Left lung (tissue), 1 donor: ENCODE results near the gene C11orf24.

- PRO-cap: bidirectional peak, plus-strand start at chr11:68272139, minus-strand start at chr11:68272000
Measured at GRCh38 chr11:68271786-68272832, at the start of gene C11orf24. C11orf24 (minus strand) TSS chr11:68271973.

- PRO-cap: no peak
Measured at GRCh38 chr11:68349453-68349925, 37.1 kb downstream of the LRP5 start.

- PRO-cap: no peak
Measured at GRCh38 chr11:68365195-68365921, 53.0 kb downstream of the LRP5 start.

DNA sequence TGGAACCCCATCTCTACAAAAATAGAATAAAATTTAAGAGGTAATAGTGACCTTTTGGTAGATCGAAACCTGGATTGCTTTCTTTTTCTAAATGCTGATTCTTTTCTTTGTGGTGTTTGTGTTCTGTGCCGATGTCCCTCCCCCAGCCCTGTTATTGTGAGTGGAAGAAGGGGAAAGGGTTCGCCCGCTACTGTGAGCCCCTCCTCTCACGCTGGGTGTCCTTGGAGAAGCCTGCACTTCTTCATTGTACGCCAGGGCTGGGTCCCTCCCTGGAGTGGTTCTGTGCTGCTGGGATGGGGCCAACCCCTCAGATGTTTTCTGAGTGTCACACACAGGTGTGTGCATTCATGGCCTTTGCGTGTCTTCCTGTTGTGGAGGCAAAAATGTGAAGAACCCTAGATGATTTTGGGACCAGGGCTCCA lies 59.7 kb upstream of the PPP6R3 start:
- PRO-cap: no peak

- PRO-cap: no peak
Measured at GRCh38 chr11:68565128-68565580, 104.6 kb downstream of the PPP6R3 start.

GRCh38 chr11:68581456-68581809 lies 102.9 kb upstream of the GAL start:
- PRO-cap: no peak

- PRO-cap: no peak
Measured at GRCh38 chr11:68616536-68617287, 67.6 kb upstream of the GAL start.

DNA sequence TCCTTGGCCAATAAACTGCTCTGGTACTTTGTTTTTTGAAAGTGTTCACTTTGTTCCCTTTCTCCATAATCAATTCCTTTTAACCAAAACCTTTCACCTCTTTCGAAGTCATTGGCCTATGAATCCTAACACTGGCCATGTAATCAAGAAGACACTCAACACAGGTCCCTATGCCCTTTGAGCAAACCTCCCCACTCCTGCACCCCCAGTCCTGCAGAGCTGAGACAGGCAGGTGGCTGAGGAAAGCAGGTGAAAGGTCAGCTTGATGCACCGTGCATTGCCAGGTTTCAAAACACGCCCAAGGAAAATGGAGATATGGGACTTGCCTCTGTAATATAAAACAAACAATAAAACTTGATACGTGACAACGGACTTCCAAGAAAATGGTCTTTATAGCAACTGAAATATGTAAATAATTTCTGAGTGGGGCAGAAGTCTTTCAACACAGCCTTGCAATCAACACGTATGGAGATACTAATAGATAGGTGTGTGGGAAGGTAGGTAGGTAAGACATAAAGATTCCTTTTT lies 10.6 kb downstream of the CPT1A start:
- PRO-cap: no peak

GRCh38 chr11:68840677-68841498 lies 828 bp downstream of the CPT1A start:
- PRO-cap: bidirectional peak, plus-strand start at chr11:68841063, minus-strand start at chr11:68841046

GRCh38 chr11:68927726-68928192 lies 24.1 kb downstream of the IGHMBP2 start:
- PRO-cap: no peak

- PRO-cap: no peak
Measured at GRCh38 chr11:69049002-69050094, 616 bp downstream of the TPCN2 start.

- PRO-cap: no peak
Measured at GRCh38 chr11:69051494-69052228, 2.9 kb downstream of the TPCN2 start.

DNA sequence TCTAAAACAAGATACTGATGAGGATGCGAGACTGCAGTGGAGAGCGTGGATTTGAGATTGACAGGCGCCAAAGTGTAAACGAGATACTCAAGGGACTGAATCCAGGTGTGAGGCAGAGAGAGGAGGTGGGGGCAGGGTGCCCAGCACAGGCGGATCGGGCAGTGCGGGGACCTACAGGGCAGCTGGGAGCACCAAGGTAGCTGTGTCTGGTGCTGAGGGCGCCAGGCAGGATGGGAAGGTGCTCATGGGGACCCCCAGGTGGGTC lies 12.6 kb downstream of the TPCN2 start:
- PRO-cap: no peak

DNA sequence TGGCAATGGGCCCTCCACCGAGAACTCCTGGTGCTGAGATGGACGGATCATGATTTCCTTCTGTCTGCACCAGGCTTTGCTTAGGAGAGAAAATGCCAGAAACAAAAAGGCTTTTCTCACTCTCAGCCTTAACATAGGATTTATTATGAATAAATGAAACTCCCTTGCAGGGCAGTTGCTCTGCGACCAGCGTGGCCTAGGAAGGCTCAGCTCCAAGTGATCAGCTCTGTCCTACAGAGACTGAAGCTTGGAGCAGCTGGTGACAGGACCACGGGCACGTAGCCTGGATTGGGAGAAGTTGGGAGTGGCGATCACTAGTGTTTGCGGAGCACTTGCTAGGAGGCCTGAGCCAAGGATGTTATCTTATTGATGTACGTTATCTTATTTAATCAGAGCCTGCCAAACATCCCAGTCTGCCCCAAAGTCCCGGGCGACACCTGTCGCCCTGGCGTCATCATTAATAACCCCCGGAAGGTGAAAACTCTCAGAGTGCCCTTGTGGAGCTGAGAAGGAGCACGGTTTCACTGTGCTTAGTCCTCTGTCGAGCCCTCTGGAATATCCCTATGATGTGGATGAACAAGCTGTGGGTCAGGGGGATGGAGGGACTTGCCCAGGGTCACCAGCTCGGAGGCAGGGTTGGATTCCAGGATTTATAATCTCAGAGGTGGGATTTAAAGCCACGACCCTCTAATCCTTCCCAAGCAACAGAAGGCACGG lies 40.8 kb upstream of the SMIM38 start:
- PRO-cap: bidirectional peak, plus-strand start at position 487 of the sequence, minus-strand start at position 218 of the sequence

GRCh38 chr11:69155090-69155801 lies 489 bp upstream of the SMIM38 start:
- PRO-cap: no peak

DNA sequence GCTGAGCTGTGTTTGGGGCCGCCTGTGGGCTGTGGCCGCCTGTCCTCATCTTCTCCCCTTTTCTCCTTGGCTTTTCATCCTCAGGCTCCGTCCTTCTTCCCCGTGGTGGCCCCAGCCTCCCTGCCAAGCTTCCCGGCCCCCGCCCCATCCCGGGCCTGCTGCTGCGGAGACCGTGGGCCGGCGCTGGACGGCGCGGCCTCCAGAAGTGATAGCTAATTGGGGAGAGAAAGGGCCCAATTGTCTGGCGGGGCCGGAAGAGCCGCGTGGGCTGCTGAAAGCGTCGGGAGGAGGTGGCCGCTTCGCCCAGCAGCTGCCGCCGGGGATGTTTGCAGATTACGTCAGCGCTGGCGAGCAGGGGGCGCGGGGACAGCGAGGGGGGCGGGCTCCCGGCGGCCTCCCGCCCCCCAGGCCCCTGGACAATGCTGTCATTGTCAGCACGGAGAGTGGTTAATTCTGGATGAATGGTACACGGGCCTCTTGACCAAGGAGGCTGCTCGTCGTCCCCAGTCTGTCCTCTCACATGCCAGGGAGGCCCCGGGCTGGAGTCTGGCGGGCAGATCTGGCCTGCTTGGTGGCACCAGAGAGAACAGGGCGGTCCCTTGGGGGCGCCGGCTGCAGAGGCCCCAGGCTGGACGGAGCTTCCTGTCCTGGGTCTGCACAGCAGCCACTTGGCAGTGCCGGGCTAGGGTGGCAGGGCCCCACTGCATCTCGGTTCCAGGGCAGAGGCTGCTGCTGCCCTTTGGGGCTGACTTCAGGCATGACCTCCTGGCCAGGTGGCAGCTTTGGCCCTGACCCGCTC lies 1.6 kb downstream of the SMIM38 start:
- PRO-cap: no peak

DNA sequence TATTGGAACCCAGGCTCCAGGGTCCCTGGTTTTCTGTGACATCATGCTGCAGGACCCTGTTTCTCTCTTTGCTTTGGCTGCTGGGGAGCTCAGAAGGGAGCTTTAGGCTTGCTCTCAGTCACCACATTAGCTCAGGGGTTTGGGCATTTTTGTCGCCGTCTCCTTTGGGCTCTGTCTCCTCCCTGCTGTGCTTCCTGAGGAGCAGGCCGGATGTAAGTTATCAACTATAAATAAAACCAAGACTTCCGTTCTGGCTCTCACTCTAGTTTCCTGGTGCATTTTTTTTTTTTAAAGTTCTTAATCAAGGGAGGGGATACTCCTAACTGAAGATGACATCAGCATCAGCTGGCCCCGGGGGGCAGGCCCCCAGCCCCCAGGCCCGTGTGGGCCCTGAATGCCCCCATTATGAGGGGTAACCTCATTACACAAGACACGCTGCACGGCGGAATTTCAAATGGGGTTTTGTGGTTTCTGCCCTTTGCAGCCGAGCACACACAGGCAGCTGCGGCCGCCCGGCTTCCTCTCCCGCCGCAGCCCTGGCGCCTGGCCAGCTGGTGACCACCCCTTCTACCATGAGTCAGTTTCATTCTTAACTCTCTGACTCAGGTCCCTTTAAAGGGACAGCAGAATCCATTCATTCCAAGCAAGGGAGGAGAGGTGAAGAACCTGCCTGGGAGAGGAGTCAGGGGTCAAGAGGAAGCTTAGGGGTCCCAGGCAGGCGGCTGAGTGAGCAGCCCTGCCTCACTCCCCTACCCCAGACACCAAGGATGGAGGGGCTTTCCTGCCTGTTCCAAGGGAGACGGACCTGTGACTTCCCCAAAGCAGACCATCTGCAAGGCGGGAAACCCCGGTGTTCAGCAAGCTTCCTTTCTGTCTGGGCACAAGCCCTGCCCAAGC lies 3.3 kb downstream of the MYEOV start:
- PRO-cap: unidirectional peak, minus-strand start at position 166 of the sequence; bidirectional peak, plus-strand start at position 642 of the sequence, minus-strand start at position 538 of the sequence

GRCh38 chr11:69321992-69322575 lies 28.1 kb downstream of the MYEOV start:
- PRO-cap: no peak

GRCh38 chr11:69401562-69402126 lies 107.7 kb downstream of the MYEOV start:
- PRO-cap: no peak

- PRO-cap: no peak
Measured at GRCh38 chr11:69417144-69417700, 123.3 kb downstream of the MYEOV start.